Measurements from ENCODE around the gene ATP8A2.

GRCh38 chr13:23668515-23669195 lies 98.4 kb downstream of the TNFRSF19 start:
- PRO-cap, 2 experiments = no peak in any of the 2 experiments
- RAMPAGE, long total RNA, 4 experiments = no peak in any of the 4 experiments

DNA sequence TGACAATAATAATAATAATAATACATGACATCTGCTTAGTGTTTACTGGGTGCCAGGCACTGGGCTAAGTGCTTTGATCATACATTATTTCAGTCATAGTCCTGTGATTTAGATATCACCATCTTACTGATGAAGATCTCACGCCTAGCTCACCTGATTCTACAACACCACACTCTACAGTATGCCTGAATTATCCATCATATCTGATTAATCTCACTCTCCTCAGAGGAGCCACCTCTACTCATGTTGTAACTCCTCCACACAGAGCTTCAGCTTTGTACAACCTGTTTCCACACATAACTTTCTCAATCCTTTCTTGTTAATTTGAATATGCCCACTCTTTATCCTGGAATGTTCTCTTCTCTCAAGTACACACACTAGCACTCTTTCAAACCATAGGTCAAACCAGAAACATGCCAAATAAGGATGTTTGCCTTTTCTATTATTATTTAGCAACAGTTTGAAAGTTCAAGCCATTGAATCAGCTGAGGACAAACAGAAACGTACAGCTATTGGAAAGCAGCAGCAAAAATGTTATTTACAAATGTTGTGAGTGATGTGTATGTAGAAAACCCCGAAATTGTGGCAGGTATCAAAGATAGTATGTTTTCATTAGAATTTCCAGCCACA lies 110.4 kb downstream of the MIPEP start:
- PRO-cap, 2 experiments = no peak in any of the 2 experiments
- RAMPAGE, long total RNA, 4 experiments = no peak in any of the 4 experiments

GRCh38 chr13:23794502-23795159 lies 94.6 kb downstream of the MIPEP start:
- PRO-cap, 2 experiments = no peak in any of the 2 experiments
- RAMPAGE, long total RNA, 4 experiments = no peak in any of the 4 experiments

- PRO-cap, 2 experiments = no peak in any of the 2 experiments
- RAMPAGE, long total RNA, 4 experiments = no peak in any of the 4 experiments
Measured at GRCh38 chr13:23868532-23868989, 20.6 kb downstream of the MIPEP start.

GRCh38 chr13:23965227-23965786 lies 76.1 kb upstream of the MIPEP start:
- PRO-cap, 2 experiments = no peak in any of the 2 experiments
- RAMPAGE, long total RNA, 4 experiments = no peak in any of the 4 experiments

GRCh38 chr13:23967079-23967447 lies 77.9 kb upstream of the MIPEP start:
- PRO-cap, 2 experiments = no peak in any of the 2 experiments
- RAMPAGE, long total RNA, 4 experiments = no peak in any of the 4 experiments

- PRO-cap, 2 experiments = no peak in any of the 2 experiments
- RAMPAGE, long total RNA, 4 experiments = no peak in any of the 4 experiments
Measured at GRCh38 chr13:24186286-24186675, 25.8 kb downstream of the SPATA13 start.

- PRO-cap, 2 experiments = no peak in any of the 2 experiments
- RAMPAGE, long total RNA, 4 experiments = no peak in any of the 4 experiments
Measured at GRCh38 chr13:24195446-24196080, 35.0 kb downstream of the SPATA13 start.

DNA sequence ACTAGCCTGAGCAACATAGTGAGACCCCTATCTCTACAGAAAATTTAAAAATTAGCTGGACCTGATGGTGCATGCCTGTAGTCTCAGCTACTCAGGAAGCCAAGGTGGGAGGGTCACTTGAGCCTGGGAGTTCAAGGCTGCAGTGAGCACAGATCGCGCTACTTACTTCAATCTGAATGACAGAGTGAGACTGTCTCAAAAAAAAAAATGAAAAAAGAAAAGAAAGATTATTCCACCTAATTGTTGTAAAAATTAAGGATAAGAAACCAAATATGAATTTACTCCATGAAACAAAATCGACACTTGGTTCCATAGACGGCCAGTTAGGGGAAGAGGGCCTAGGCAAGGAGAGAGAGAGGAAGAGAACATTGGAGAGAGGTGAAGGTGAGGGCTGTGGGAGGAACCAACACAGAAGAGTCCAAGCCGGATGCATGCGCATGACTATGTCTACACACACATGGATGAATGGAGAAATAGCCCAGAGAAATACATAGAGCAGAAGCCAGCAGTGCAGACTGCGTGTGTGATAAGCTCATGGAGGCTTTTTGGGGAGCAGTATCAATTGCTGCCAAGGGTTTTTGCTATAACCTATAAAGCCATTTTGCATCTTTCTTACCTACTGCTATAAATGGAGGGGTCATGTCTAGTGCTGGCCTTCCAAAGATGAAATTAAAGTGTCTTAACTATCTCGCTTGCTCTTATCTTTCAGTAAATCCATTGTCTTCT lies 67.4 kb upstream of the C1QTNF9 start:
- PRO-cap, 2 experiments = no peak in any of the 2 experiments
- RAMPAGE, long total RNA, 4 experiments = no peak in any of the 4 experiments

DNA sequence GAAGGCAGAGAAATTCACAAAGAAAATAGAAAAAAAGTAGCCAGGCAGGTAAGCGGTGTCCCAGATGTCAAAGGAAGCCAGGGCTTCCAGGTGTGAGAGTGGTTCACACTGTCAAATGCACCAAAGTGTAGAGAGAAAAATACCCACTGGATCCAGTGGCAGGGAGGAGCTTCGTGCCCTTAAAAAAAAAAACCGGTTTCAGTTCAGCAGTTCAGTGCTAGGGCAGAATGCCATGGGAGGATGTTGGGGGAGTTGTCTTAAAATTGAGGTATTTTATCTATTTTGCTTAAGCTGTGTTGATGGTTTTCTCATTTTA lies 47.8 kb upstream of the C1QTNF9 start:
- PRO-cap, 2 experiments = peak in 1 of 2 experiments; most common plus-strand start position 209 of the sequence (in 1)
- RAMPAGE, long total RNA, 4 experiments = no peak in any of the 4 experiments

DNA sequence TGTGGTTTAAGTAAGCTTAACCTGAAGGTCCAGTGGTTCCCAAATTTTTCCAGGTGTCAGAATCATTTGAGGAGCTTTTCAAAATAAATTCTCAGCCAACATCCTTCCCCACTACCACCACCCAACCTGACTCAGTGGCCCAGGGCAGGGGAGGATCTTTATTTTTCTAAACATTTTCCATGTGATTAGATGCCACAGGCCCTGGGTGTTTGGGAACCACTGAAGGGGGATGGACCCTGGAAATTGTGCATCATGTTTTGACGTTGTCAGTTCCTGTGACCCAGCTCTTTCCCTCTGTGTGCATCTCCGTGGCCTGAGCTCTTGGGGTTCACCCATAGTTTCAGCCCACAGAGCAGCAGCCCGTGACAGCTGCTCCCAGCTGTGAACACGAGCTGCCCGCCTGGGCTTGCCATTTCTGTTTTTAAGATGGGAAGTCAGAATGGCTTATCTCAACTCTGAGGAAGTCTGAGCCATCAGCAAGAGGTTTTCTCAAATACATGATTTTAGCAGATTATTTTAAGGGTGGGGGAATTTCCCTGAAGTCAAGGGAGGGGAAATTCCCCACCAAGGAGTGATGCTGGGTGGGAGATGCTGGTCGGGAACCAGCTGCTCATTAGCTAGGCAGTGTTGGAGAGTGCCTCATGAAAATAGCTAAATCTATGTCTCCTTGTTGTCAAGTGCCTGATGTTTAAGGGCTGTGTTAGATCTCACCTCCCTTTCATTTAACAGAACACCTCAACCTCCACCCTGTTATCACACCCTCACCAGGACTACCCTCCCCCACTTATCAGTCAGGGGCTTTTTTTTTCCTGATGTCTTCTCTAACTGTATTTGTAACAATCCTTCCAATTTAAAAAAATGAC lies 34.9 kb upstream of the C1QTNF9 start:
- PRO-cap, 2 experiments = no peak in any of the 2 experiments
- RAMPAGE, long total RNA, 4 experiments = no peak in any of the 4 experiments

- PRO-cap, 2 experiments = no peak in any of the 2 experiments
- RAMPAGE, long total RNA, 4 experiments = no peak in any of the 4 experiments
Measured at GRCh38 chr13:24282082-24282308, 27.4 kb upstream of the C1QTNF9 start.

- PRO-cap, 2 experiments = no peak in any of the 2 experiments
- RAMPAGE, long total RNA, 4 experiments = no peak in any of the 4 experiments
Measured at GRCh38 chr13:24439937-24440198, 72.7 kb downstream of the PARP4 start.

GRCh38 chr13:24503159-24503656 lies 9.4 kb downstream of the PARP4 start:
- PRO-cap, 2 experiments = no peak in any of the 2 experiments
- RAMPAGE, long total RNA, 4 experiments = no peak in any of the 4 experiments

DNA sequence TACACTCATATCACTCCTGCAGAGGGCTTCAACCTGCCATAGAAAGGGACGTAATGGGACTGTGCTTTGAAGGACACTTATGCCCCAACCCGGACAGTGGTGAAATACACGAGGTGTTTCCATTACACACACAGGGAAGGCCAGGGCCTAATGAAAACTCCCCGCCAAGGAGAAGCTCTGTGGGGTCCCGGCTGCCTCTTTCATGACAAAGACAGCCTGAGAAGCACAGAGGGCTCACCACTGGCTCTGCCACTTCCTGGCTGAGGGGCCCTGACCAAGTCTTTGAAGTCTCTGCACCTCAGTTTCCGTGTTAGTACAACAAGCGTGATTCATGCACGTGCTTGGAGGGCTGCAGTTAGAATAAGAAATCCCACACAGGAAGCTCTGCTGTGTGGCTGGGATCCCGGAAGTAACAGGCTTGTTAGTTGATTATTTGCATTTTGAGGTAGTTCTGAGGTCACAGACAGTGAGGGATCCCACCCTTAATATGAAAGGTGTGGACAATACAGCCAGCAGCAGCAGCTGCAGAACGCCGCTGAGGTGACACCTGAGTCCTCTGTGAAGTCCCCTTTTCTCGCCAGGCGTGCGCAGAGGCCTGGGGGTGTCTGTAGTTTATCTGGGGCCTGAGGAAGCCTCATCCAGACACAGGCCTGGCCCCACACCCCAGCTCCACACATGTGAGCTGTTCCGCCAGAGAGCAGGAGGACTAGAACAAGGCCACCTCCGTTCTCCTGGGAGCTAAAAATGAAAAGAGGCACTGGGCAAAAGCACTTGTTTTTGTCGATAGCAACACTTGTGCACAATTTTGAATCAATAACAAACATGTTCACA lies 61.7 kb upstream of the ATP12A start:
- PRO-cap, 2 experiments = no peak in any of the 2 experiments
- RAMPAGE, long total RNA, 4 experiments = no peak in any of the 4 experiments

GRCh38 chr13:24630715-24631349 lies 49.4 kb upstream of the ATP12A start:
- PRO-cap, 2 experiments = no peak in any of the 2 experiments
- RAMPAGE, long total RNA, 4 experiments = no peak in any of the 4 experiments

GRCh38 chr13:25371459-25372336 lies at the start of gene ATP8A2:
Gene ATP8A2 (plus strand): TSS chr13:25371974.
- PRO-cap, 2 experiments = no peak in any of the 2 experiments
- RAMPAGE, long total RNA, 4 experiments = no peak in any of the 4 experiments

GRCh38 chr13:26012869-26013540 lies 38.8 kb downstream of the SHISA2 start:
- PRO-cap, 2 experiments = no peak in any of the 2 experiments
- RAMPAGE, long total RNA, 4 experiments = start-site peak on the plus strand in 1 of 4 experiments, at chr13:26013338-26013350 at its widest, 7 reads per replicate

GRCh38 chr13:26133186-26133845 lies 81.5 kb upstream of the SHISA2 start:
- PRO-cap, 2 experiments = no peak in any of the 2 experiments
- RAMPAGE, long total RNA, 4 experiments = no peak in any of the 4 experiments

GRCh38 chr13:26255244-26255669 lies 1.3 kb downstream of the CDK8 start:
- PRO-cap, 2 experiments = no peak in any of the 2 experiments
- RAMPAGE, long total RNA, 4 experiments = no peak in any of the 4 experiments